PC-3 (cell line): ENCODE measurements around a stretch of chr1.

DNA sequence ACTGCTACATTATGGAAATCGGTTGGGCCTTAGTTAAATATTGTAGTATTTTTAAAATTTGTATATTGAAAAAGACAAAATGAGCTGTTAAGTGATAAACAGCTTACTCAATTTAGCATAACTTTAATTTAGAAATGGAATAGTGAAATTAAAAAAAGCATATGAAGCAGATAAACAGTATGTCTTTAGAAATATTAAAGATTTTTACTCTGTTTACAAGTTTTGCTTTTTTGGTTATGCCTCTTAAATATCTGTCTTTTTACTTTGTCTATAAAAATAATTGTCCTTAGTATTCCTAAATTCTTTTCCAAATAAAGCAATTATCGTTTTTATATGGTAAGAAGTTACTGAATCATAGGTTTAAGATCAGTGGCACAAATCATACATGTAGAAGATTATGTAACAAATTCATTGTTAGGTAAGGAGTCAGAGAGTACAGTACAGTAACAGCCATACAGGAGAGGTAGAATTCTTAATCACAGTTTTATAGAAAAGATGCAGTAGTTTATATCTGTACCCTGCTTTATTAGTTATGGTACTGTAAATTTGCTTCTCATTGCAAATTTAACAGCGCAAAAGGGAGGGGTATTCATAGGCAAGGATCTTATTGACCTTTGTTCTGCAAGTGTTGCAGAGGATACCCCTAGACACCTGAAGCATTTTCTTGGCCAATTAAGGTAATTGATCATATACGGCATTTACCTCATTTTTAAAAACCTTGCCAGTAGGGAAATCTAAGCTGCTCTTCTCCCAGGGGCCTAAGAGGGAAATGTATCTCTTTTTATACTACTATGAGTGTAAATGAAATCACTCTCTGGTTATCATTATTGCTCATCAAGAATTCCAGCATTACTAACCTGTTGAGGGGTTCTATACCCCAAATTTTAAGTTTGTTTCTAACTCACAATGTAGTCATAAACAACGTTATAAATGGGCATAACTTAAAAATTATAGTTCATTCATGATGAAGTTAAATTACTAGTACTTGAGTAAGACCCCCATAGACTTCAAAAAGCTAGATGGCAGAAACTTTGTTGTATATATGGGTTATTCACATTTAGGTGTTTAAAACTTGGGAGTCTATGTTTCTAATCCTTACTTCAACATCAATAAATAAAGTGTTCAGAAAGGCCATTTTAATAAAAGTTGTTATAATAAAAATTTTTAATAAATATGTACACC, 27.6 kb downstream of the TMED5 start:
- RAMPAGE, long total RNA = no peak

- RAMPAGE, long total RNA = no peak
Measured at GRCh38 chr1:93448331-93449001, 548 bp downstream of the FNBP1L start.

DNA sequence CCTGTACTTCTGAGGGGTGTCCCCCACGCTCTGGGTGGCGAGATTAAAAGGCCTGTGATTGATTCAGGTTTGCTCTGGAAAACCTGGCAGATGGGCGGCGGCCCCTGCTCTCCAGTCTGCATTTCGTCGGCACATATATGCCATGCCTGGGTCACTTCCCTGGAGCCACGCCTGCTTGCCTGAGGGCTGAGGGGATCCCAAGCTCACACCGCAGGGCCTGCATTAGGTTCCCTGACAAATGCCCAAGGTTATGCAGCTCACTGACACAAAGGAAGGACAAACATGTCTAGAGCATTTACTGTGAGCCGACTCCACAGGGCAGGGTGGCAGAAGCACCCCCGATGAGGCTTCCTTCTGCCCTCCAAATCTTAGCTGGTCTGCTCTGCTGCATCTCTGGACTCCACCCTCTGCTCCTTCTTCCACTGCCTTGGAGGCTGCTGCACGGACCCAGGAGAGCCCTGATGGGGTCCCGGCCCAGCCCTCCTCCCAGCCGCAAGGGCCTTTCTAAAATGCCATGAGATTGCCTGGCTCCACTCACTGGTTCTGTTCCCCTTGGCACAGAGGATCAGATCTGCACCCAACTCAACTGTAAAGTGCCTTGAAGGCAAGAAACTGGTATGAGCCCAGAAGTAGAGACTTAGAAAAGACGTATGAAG, 103.8 kb downstream of the BCAR3 start:
- RAMPAGE, long total RNA = no peak

- RAMPAGE, long total RNA = no peak
Measured at GRCh38 chr1:93617294-93618456, 64.0 kb downstream of the BCAR3 start.

- RAMPAGE, long total RNA = no peak
Measured at GRCh38 chr1:93638597-93638822, 43.1 kb downstream of the BCAR3 start.

GRCh38 chr1:93750843-93751532, 69.4 kb upstream of the BCAR3 start:
- RAMPAGE, long total RNA = no peak

DNA sequence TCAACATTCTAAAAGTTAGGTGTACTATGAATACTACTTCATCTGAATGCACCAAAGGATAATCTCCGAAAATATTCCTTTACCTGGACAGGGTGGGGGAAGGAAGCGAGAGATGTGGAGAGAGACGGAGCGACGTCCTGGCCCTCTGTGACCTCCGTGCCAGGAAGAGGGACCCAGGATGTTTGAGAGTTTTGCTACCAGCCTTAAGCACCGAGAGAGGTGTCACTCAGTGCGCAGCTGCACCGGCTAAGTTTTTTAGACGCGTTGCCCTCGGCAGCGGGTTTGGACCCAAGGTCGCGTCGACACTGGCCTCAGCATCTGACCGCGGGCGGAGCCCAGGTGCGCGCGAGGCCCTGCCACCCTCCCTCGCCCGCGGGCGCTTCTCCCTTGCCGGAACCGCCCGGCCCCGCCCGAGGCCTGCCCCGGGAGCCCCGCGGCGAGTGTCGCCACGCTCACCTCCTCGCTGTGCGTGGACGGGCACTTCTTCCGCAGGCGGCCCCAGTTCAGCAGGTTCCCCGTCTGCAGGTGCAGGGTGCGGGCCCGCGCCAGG, 573 bp downstream of the GCLM start:
- RAMPAGE, long total RNA = no peak

DNA sequence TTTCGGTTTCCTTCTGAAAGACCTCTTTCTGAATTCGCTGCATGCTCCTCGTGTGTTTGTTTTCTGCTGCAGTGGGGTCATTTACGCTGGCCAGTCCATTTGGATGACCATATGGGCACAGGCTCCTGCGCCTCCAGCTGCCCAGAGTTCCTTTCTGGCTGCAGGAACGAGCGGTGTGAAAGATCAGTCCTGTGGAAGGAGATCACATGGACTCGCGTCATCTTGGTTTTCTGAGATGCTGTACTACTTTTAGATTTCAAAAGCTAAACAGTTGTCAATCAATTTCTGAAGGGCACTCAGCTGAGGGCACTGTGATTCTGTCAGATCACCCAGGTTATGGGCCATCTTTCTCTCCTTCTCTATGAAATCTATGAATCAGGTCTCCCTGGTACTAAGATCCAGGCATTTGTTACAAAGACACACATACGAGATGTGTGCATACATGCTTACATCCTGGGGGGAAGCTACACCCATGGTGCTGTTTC, 83.9 kb upstream of the GCLM start:
- RAMPAGE, long total RNA = no peak

DNA sequence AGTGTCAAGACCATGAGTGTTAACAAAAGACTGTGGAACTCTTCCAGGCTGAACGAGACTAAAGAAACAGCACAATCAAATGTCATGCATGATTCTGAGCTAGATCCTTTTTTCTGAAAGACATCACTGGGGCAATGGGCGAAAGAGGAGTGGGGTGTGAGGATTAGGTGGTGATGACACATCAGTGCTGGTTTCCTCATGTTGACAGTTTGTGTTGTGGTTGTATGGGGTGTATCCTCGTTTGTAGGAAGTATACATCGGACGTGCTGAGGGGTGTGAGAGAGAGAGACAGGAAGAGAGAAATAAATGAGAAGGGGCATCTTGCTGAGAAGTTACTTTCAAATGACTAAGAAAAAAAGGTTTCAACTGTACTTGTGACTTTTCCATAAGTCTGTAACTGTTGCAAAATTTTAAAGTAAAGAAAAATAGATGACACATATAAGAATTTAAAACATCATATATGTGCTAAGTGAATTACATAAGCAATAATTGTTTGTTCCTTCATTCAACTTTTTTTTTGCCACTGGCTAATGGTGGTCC, 103.4 kb downstream of the ABCA4 start:
- RAMPAGE, long total RNA = no peak

DNA sequence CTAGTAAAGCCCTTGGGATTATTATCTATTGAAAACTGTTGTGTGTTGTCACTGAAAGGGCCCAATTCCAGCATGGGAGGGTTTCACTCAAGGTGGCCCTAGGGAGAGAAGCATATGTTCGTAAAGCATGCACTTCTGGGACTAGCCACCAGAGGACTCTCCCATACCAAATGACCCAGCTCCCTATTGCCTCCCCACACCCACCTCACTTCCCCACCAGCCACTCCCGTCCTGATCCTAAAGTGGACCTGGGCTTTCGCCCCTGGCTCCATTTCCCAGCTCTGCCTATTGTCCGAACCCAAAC, 59.5 kb downstream of the ABCA4 start:
- RAMPAGE, long total RNA = no peak

- RAMPAGE, long total RNA = no peak
Measured at GRCh38 chr1:94125973-94126261, 5.0 kb upstream of the ABCA4 start.

- RAMPAGE, long total RNA = start-site peak on the plus strand at chr1:94333067-94333249, 24 and 32 reads in 2 replicates
Measured at GRCh38 chr1:94332899-94333582, 85.1 kb upstream of the ABCD3 start.

- RAMPAGE, long total RNA = no peak
Measured at GRCh38 chr1:94542983-94543473, 1.5 kb upstream of the F3 start.

DNA sequence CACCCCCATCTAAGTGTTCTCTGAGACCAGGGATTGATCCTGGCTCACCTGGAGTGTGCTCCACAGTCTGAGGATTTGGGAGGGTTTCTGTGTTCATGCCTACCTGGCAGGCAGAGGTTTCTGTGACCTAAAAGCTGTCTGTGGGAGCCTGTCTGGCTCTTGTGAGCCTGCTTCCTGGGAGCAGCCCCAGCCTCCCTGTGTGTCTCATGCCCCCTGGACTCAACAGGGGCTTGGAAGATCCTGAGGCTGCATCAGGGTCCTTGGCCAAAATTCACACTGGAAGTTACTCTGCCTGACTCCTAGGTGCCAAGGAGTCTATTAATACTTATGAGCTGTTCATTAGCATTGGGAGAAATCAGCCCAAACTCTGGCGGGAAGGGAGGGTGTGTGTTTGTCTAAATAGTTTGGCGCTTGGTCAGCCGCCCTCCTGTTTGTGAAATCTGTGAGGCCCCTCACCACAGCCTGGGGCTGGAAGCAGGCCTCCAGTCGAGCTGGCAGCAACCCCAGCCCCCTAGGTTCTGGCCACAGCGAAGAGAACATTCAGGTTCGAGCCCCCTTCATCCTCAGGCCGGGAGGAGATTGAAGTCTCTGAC, 82.0 kb upstream of the F3 start:
- RAMPAGE, long total RNA = no peak

DNA sequence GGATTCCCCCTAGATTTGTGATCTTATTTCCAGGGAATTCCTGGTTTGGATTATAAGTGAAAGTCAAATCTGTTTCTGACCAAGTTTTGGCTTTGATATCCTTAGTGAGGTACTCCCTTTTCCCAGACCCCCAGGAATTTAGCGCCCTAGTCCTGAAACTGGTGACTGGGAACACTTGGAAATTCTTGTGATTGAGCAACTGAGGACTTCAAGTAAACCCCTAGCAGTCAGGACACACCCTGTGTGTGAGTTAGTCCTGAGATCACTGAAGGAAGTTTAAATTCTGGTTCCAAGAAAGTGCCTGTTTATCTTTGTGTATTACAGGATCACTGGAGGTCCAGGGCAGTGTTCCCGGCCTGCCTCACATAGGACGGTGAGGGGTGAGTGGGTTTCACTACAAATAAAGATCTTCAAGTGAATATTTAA, 95.1 kb upstream of the F3 start:
- RAMPAGE, long total RNA = no peak

DNA sequence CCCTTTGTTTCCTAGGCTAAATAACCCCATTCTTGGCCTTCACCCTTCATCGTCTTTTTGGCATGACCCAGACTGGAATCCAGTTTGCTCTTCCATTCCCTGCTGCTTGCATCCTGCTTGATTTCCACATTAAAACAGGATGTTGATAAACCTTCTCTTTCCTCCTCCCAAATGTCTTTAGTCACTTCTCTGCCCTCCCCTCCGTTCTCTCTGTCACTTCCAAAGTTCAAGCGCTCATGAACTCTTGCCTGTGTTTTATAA, 65.7 kb upstream of the SLC44A3 start:
- RAMPAGE, long total RNA = no peak

DNA sequence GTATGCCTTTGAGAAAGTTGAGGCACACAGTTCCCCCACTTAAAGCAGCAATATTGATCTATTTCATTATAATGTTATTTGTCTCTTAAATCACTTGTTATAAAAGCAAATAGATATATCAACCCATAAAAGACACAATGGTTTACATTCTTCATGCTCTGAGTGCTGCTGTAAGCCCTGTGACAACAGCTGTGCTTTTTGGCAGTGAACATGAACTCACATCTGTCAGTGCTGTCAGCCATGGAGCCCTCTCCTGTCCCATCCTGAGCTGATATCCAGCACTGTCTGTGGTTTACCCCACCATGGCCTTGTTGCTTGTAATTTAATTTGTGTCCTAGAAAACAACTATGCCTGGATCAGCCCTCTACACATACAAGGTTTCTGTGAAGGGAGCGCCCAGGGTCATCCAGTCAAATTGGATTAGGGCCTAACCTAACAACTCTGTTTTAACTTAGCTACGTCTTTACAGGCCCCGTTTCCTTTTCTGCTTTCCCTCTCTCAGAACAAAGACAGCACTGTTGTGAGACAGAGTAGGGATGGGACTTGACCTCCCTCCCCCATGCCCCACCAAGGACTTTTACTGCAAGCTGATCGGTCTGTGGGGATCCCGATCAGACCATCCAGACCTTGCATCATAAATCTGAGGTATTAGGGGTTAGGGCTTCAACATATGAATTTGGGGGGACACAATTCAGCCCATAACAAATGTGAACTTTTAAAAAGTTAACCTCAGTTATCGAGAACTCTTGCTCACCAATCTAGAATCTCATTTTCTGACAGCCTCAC, 16.5 kb upstream of the SLC44A3 start:
- RAMPAGE, long total RNA = no peak

DNA sequence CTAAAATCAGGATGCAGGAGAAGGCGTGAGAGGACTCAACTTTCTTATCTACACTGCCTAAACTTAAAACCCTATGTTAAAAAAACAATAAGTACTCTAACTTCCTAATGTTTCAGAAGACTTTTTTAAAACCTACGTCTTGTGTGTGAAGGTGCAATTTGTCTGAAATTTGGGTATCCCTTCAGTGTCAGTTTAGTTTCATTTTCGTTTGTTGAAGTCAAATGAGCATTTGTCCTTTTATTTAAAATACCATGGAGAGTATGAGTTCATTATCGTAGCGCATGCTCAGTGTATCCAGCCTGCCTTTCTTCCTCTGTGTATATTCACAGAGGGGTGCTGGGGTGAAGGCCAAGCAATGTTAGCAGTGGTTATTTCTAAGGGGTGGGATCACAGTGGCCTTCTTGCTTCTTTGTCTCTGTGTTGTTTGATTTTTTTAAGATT, 43.3 kb downstream of the CNN3 start:
- RAMPAGE, long total RNA = no peak

- RAMPAGE, long total RNA = no peak
Measured at GRCh38 chr1:95133203-95134372, 16.4 kb downstream of the TLCD4 start.

DNA sequence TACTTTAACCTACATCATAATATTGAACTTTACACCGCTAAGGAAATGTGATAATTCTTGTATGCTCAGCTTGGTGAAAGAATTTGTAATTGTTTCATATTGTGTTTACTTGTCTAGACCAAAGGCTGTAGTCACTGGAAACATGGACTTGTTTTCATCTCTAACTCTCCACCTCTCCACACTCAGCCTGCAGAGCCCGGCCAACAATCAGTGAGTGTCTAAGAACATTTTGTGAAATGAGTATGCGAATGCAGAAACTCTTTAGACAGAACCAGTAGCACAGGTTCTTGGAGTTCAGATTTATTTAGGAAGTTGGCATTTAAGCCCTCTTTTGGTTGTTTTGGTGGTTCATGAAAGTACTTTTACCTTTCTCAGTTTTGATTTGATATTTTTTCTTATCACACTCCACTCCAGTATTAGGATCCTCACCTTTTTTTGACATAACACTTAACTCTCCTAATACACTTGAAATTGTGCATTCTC, 3.2 kb upstream of the RWDD3 start:
- RAMPAGE, long total RNA = no peak